ENCODE results near the genes HAUS1 and LOXHD1.

GRCh38 chr18:44759098-44759859 lies 78.6 kb downstream of the SETBP1 start:
- RRBS = no CpG with 5 or more reads among the region's 8 CpGs

DNA sequence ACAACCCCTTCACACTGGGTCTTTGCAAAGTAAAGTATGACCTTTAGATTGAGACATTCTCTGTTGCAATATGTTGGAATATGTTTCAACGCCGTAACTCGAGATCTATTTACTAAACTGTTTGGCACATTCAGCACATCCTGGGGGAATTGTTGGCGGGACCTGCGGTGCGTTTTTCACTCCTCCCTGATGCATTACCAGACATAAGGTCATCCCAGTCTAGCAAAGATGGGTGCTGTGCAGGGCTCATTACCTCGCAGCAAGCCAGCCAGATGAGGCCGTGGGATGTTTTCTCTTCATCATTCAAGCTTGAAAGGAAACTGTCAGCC lies 290.5 kb upstream of the SLC14A2 start:
- RRBS = no CpG with 5 or more reads among the region's 8 CpGs

DNA sequence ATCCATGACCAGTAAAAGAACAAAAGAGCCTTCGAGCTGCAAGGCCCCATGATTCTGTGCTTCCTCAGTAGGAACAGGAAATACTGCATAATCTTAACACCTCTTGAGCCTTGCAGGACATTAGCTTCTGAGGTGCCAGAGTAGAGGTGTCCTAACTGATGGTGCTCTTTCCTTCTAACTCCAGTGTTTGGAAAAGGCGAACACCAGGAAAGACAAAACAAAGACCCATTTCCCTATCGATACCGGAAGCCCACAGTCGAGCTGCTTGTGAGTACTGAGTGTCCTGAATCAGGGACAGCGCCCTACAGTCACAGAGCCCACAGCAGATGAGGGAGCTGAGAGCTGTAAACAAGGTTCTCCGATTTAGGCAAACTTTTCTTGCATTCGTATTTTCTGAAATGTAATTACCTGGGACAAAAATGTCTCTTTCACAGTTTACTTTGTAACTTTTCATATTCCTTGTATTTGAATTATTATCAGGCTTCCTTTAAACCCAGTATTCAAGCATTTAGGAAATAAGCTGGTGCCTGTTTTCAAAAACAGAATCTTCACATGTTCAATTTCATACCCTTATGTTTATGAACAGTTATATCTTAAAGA lies 50.8 kb downstream of the SLC14A2 start:
- RRBS = no CpG with 5 or more reads among the region's 8 CpGs

DNA sequence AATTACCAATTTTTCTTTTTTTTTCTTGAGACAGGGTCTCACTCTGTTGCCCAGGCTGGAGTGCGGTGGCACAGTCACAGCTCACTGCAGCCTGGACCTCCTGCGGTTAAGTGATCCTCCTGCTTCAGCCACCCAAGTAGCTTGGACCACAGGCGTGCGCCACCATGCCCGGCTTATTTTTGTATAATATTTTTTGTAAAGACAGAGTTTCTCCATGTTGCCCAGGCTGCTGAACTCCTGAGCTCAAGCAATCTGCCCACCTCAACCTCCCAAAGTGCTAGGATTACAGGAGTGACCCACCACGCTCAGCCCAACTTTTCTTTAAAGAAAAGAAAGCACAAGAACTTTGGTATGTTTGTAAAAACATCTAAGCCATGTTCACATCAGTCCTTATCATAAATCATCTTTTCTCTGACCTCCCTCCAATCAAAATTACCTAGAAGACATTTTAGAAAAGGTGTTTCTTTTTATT lies 70.6 kb downstream of the EPG5 start:
- RRBS = no CpG with 5 or more reads among the region's 6 CpGs

GRCh38 chr18:46103865-46104954 lies at the start of gene HAUS1:
TSS of gene HAUS1 (plus strand) at chr18:46104385.
- RRBS = 1% methylated on average over 10 of the region's 64 CpGs

DNA sequence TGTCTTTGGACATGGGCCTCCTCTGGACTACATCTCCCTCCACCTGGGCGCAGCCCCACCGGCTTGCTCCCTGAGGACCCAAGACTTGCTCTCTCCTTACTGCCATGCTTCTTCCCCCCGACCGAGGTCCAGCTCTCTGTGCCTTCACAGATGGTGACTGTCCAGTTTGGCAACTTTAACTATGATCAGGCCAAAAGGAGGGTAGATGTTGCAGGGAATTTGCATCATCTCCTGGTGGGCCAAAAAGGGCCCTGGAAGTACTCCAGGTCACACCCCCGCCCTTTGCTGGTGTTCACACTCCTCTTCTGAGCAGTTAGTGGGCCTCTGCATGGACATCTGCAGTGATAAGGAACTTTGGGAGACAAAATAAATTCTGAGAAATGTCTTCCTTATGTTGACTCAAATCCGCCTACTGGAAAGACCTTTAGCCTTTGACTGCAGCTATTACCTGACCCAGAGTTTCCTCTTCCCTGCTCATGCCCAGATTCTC lies 88.7 kb downstream of the RNF165 start:
- RRBS = no CpG with 5 or more reads among the region's 6 CpGs

GRCh38 chr18:46433379-46433875 lies 99.6 kb downstream of the RNF165 start:
- RRBS = 55% methylated on average over 7 of the region's 19 CpGs

DNA sequence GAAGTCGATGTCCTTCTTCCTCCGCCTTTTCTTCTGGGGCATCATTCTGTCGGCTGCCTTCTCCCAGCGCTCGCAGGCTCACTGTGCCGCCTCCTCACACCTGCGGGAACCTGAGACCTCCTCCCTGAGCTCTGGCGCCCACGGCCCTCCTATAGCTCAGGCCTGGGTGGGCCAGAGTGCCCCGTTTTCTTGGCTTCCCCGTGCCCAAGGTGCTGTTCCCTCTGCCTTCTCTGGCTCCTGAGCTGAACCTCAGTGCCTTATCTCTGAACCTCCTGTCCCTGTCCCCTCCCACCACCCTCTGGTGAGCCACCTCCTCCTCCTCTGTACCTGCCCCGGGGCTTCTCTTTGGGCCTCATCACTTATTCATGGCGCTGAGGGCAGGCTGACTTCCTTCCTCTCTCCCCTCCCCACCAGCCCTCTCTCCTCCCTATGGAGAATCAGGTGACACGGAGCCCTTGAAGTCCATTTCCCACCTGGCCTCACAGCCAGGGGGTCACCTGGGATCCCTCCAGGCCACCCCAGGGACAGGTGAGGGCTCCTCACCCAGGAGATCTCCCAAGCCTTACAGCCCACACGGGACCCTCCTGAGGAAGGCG lies at the start of gene LOXHD1:
TSS of gene LOXHD1 (minus strand) at position 232 of the 596 bp plus-strand sequence.
- RRBS = no CpG with 5 or more reads among the region's 16 CpGs

- RRBS = no CpG with 5 or more reads among the region's 8 CpGs
Measured at GRCh38 chr18:46820687-46821366, 64.0 kb upstream of the ST8SIA5 start.

- RRBS = no CpG with 5 or more reads among the region's 5 CpGs
Measured at GRCh38 chr18:46836128-46836801, 79.4 kb upstream of the ST8SIA5 start.

GRCh38 chr18:47151959-47152372 lies 1.7 kb upstream of the HDHD2 start:
- RRBS = no CpG with 5 or more reads among the region's 5 CpGs

- RRBS = no CpG with 5 or more reads among the region's 53 CpGs
Measured at GRCh38 chr18:47260895-47261444, 9.5 kb upstream of the SKOR2 start.

GRCh38 chr18:47879292-47880018 lies 51.0 kb downstream of the SMAD2 start:
- RRBS = no CpG with 5 or more reads among the region's 7 CpGs

GRCh38 chr18:47930930-47931773 lies 693 bp upstream of the SMAD2 start:
- RRBS = 1% methylated on average over 61 of the region's 108 CpGs

DNA sequence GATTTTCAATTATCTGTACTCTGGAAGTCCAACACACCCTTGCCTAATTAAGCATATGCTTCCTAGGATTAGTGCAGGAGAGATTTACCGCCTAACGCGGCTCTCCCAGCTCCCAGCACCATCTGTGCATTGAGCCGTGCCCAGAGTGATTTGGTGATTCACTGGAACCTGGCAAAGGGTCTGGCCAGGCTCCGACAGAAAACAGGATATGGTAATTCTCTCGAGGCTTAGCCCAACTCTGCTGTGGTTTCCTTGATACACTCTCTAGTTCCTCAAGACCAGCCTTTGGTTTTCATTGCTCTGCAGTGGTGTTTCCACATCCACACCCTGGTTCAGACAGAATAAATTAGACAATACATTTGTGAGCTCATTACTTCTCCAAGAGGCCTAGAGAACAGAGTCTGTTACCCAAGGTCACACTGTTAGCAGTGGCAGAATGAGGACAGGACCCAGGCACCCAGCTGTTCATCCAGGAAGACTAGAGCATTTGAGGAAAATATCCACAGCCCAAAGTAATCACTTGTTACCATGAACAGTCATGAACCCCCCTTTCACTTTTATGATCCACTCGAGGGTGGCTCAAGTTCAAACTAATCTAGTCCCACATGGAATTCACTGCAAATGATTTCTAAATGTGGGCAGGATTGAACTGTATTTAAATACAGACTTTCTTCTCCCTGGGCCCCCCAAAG lies 23.1 kb upstream of the SMAD2 start:
- RRBS = no CpG with 5 or more reads among the region's 7 CpGs

GRCh38 chr18:48049567-48050537 lies 119.4 kb upstream of the SMAD2 start:
- RRBS = no CpG with 5 or more reads among the region's 14 CpGs

- RRBS = no CpG with 5 or more reads among the region's 13 CpGs
Measured at GRCh38 chr18:48455570-48456768, 46.8 kb upstream of the ZBTB7C start.

DNA sequence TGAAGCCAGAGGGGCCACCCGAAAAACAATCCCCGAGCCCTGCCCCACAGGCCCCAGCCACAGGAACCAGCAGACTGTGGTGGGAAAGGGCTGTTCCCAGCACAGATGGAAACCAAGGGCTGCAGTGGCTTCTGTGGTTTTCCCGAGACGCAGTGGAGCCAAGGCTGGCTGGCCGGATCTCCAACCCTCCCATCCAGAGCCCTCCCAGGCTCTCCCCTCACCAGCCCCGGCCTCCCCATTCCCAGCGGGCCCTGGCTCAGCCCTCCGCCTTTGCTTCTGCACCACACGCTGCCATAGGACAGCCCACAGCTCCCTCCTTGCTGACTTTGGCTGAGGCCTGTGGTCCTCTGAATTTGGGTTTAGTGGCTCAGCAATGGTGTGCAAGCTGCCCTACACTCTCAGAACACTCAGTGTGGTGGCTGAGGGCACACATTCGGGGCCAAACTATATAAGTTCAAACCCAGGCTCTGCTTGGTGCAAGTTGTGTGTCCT lies 200.2 kb downstream of the SMAD7 start:
- RRBS = 79% methylated on average over 2 of the region's 10 CpGs

DNA sequence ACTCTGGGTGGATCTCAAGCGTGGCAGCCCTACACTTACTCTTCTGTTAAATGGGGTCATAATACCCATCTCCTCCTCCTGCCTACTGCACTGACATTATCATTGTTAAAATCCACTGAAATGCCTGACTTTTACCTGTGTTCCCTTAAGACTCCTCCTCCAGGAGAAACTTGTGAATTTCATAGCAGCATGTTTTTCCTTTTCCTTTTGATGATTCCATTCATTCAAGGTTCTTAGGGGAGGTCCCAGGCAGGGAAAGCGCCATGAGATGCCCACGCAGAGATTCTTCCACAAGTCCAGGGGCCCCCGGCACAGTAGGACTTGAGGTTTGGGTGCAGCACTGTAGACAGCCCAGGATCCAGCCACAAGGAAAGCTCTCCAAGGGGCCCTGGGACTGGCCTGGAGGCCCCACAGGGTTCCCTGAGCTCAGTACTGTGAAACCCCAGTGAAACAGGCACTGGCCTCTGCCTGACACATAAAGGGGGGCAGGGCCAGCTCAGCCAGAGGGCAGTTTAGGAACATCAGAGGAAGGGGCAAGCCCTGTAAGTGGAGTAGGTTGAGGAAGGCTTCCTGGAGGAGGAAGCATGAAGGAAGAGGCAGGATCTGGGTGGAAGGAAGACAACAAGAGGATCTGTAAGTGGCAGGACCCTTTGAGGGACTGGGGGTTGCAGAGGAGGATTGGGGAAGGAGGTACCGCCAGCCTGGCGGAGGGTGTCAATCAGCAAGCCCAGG lies 175.4 kb downstream of the SMAD7 start:
- RRBS = no CpG with 5 or more reads among the region's 6 CpGs

- RRBS = 100% methylated on average over 1 of the region's 47 CpGs
Measured at GRCh38 chr18:48859639-48860784, 90.8 kb downstream of the SMAD7 start.